Mesangial cell (primary cell): ENCODE measurements around a stretch of chr13.

GRCh38 chr13:110886632-110886927 lies 28.3 kb downstream of the ANKRD10 start:
- RAMPAGE, long total RNA: no peak

- RAMPAGE, long total RNA: no peak
These were observed 13.5 kb downstream of the ANKRD10 start for GRCh38 chr13:110900991-110902048.

- RAMPAGE, long total RNA: no peak
These were observed 52.0 kb downstream of the ARHGEF7 start for GRCh38 chr13:111166906-111167704.

- RAMPAGE, long total RNA: no peak
These were observed 74.1 kb downstream of the ARHGEF7 start for GRCh38 chr13:111189093-111189687.

DNA sequence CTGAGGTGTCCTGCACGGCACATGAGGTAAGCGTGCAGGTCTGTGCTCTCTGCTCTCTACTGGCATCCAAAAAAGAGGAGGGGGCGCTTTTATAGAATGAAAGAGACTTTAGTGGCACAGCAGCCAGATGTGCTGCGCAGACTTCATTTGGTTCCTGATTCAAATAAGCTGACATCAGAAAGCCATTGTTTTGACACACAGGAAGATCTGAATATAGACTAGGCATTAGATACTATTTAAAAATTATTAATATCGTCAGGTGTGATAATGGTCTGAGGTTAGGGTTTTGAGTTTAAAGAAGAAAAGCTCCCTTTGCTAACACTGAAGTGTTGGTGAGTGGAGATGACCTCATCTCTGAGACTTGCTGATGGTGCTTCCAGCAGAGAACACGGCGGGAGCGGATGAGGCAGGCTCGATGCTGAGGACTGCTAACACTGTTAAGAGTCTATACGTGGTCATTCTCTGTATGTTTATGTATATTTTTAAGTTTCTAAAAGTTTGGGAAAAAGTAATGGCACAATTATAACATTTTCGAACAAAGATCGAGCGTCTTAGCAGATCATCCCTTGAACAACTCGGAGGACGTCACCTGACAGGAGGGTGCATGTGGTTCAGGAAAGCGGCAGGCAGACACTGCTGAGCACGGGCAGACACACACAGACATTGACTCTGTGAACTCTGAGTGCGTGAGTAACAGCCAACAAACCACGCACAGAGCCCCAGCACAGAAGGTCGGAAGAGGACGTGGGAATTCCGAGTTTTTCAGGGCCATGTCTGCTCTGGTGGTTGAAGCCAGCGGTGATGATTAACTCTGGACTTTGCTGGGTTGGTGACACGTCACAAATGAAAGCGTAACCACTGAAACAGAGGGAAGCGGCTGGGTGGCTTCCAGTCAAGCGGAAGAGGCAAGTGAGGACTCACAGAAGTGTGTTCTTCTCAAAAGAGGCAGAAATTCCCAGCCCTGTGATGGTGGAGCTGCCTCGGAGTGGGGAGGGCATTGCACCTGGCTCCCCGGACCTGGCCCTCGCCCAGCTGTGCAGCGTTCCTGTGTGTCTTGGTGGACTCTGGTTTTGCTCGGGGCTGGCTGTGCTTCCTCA lies 92.0 kb upstream of the TEX29 start:
- RAMPAGE, long total RNA: no peak

- RAMPAGE, long total RNA: no peak
These were observed 321.9 kb downstream of the TEX29 start for GRCh38 chr13:111642388-111642627.

DNA sequence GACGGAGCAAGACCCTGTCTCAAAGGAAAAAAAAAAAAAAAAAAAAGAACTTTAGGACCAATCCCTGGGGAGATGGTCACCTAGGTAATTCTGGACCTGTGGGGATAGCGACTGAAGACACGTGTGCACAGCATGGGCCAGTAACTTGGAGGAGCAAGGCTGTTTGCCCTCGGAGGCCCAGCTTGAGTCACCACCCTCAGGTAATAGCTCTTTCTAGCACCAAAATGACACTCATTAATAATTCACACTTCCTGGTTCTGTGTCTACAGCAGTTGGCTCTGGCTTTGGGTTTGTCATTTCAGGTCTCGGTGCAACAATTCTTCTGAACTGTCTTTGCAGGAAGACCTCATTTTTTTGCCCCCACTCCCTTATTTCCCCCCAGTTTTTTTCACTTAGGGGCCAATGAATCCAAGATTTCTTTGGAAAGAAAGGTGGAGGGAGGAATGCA lies 3.9 kb upstream of the ATP11A start:
- RAMPAGE, long total RNA: no peak

GRCh38 chr13:112743209-112744135 lies 53.6 kb downstream of the ATP11A start:
- RAMPAGE, long total RNA: no peak

- RAMPAGE, long total RNA: no peak
These were observed 135.6 kb downstream of the ATP11A start for GRCh38 chr13:112825409-112825837.

DNA sequence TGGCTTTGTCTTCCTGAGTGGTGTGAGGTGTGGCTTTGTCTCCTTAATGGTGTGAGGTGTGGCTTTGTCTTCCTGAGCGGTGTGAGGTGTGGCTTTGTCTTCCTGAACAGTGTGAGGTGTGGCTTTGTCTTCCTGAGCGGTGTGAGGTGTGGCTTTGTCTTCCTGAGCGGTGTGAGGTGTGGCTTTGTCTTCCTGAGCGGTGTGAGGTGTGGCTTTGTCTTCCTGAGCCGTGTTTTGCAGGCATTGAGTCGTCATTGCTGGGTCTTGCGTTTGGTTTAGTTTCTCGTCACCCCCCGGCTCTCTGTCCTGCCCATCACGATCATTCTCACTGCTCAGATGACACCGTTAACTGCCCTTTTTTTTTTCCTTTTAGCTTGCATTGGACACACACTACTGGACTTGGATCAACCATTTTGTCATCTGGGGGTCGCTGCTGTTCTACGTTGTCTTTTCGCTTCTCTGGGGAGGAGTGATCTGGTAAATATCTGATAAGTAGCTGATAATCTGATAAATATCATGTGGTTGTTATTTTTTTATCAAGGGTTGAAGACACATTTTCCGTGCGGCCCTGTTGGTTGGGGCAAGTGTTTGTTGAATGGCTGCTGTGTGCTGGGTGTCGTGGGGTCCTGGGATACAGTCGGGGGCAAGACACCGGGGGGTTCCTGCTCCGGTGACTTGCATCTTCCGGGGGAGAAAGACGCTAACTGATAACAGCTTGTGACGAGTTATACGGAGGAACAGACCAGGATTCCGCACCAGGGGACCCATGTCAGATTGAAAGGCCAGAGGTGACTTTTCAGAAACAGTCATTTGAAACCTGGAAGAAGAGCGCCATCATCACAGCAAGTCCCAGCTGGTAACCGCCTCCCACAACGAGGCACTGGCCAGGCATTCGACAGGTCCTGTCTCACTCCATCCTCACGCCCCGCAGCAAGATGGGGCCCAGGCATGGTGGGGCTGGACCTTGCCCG lies 95.5 kb upstream of the MCF2L start:
- RAMPAGE, long total RNA: no peak

DNA sequence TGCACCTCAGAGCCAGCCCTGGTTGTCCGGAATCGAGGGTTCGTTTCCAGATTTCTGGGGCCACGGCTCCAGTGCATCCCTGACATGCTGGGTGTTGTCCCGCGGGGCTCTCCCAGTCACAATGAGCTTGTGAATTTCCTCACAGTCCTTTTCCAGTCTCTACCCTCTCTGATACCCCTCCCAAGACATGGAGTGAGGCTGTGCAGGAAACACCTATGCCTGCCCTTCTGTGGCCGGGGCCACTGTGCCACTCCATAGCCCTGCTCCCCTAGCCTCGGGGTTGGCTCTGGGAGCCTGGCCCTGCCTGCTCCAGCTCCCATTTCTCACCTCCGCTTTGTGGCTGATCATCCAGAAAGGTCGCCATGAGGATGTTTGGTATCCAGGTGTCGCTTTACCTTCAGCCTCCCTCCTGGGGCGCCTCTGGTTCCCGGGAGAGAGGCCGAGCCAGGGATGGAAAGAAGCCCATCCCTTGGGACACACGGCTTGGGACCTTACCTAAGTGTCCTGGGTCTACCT lies 3.6 kb upstream of the MCF2L start:
- RAMPAGE, long total RNA: no peak

- RAMPAGE, long total RNA: no peak
These were observed 25.1 kb downstream of the MCF2L start for GRCh38 chr13:112993928-112994703.

DNA sequence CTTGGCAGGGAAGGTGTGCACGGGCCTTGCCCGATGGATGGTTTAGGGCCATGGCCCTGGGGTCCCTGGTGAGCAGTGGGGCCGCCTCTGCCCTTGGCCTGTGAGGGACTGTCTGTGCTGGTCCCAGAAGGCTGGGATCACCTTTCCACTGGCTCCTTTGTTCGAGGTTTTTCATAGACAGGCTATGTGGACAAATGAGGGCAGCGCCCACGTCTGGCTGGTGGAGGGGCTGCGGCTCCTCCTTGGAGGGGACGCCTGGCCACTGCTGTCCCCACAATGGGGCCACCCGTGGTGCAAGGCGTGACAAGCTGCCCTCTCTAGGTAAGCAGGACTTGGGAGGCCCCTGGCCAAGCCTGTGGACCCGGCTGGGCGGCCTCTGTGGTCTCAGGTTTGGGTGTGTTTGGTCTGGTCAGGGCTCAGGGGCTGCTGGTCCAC lies 33.2 kb downstream of the MCF2L start:
- RAMPAGE, long total RNA: no peak

GRCh38 chr13:113009679-113010205 lies 40.7 kb downstream of the MCF2L start:
- RAMPAGE, long total RNA: no peak

DNA sequence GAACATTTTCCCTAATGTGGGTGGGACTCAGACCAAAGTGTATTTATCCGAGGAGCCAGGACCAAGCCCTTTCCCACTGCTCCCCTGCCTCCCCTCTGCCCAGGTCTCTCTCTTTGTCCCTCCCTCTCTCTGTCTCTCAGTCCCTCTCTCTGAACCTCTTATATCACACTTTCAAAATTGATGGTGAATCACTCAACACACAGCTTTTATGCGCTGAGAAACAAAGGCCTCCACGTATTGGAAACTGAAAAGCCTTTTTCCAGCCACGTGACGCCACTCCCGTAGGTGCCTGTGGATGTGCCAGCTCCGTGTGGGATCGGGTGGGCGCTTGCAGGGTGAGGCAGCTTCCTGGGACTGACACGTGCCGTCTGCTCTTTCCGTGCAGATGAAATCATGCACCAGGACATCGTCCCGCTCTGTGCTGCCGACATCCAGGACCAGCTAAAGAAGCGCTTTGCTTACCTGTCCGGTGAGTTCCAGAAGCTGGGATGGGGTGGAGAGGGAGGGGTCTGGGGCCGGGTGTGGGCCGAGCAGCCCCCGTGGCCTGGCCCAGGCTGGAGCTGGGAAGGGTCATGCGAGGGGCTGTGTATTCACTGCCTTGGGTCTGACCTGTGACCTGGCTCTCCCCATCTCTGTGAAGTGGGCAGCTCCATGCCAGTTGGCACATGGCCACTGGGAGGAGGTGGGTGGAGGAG lies 45.5 kb downstream of the MCF2L start:
- RAMPAGE, long total RNA: no peak

- RAMPAGE, long total RNA: no peak
These were observed 8.7 kb upstream of the F7 start for GRCh38 chr13:113096901-113097256.

DNA sequence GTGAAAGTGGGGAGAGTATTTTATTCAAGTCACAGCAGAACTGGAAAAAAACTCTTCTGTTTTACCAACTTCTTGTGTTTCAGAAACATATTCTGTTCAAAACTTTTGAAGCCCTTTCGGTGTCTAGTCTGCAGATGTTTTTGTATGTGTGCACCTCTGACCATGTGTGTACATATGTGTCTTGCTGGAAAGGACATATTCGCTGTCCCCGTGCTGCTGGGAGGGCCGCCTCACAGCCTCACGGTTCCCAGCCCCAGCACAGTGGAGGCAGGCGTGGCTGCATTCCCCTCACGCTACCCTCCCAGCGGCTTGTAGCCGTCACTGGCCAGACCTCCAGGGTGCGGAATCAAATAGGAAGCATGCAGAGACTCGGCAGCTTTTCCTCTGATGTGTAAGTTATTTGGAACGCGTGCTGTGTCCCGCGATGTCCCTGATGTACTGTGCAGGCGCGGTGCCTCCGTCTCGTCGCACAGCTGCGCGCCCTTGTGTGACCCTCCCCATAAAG lies 7.6 kb upstream of the F7 start:
- RAMPAGE, long total RNA: no peak

GRCh38 chr13:113110252-113110808 lies 4.7 kb downstream of the F7 start:
- RAMPAGE, long total RNA: no peak

DNA sequence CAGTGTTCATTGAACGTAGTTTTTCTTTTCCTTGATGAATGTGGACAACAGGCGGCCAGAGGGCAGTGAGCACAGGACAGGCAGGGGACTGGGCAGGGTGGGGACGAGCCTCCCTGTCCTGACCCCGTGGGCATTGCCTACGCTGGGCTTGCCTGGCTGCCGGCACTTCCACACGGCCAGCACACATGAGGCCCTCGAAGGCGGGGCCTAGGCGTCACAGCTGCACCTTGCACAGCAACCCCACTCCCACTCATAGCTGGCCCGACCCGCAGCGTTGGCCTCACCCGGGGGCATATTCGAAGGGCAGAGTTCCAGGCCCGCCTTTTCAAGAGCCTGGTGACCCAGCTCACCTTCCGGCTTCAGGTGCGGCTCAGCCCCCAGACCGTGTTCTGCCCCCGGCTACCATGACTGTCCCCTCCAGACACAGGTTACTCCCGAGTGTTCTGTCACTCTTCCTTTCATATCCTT lies 16.9 kb upstream of the PROZ start:
- RAMPAGE, long total RNA: no peak

- RAMPAGE, long total RNA: no peak
These were observed 17.8 kb downstream of the PROZ start for GRCh38 chr13:113176176-113176748.